Pericardium (tissue), 1 donor: ENCODE data around the gene ZIC2.

GRCh38 chr13:99080074-99081212 lies 102.6 kb upstream of the DOCK9 start:
- RRBS = no CpG with 5 or more reads among the region's 10 CpGs

- RRBS = no CpG with 5 or more reads among the region's 7 CpGs
Measured at GRCh38 chr13:99214260-99214801, 13.7 kb downstream of the UBAC2 start.

DNA sequence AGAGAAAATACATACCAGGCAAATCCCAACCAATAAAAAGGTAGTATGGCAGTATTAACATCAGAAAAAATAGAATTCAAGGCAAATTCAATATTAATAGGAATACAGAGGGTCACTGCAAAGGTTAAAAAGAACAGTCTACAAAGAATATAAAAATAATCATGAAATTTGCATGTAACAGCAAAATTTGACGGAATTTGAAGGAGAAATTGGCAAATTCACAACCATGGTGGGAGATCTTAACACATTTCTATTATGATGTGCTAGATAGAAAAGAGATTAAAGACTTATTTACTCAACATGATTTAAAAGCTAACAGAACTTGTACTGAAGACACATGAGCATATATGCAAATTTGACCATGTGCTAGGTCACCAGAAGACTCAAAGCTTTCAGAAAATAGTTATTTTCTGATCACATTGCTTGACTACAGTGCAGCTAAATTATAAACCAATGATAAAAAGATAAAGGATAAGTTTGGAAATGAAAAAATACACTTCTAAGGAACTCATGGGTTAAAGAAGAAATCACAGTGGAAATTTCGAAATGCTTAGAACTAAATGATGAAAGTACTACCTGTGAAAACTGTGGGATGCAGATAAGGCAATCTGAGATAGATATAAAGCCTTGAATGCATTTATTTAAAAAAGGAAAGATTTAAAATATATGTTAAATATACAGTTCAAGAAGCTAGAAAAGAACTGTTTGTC lies 9.2 kb downstream of the GPR183 start:
- RRBS = no CpG with 5 or more reads among the region's 2 CpGs

DNA sequence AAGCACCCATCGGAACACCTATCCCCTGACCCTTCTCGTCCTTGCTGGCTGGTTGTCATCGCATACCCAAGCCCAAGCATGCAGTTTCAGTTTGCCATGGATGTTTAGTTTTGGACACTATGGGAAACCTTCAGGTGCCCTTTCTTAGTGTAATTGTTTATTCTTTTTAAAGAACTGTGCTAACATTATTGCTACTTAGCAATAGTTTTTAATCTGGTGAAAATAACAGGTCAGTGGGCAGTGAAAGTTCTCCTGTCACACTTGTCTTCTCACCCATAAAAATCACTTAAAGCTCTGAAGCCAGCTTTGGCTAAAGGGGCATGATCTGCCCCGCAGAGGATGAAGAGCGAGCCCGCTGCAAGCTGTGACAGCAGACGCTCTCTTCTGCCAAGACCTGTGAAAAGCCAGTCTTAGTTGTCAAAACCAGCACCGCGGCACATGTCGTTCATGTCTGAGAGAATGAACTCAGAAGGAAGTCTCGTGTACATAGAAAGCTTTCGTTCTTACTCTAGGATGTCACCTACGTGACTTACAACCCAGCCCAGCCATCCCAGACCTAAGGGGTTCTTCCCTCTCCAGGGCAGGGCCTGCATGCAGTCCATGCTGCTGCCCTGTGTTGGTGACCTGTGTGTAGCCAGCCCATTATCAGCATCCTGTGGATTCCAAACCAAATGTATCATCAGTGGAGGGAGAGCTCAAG lies 73.6 kb upstream of the GPR183 start:
- RRBS = no CpG with 5 or more reads among the region's 13 CpGs

- RRBS = no CpG with 5 or more reads among the region's 6 CpGs
Measured at GRCh38 chr13:99413564-99413973, 87.7 kb upstream of the TM9SF2 start.

DNA sequence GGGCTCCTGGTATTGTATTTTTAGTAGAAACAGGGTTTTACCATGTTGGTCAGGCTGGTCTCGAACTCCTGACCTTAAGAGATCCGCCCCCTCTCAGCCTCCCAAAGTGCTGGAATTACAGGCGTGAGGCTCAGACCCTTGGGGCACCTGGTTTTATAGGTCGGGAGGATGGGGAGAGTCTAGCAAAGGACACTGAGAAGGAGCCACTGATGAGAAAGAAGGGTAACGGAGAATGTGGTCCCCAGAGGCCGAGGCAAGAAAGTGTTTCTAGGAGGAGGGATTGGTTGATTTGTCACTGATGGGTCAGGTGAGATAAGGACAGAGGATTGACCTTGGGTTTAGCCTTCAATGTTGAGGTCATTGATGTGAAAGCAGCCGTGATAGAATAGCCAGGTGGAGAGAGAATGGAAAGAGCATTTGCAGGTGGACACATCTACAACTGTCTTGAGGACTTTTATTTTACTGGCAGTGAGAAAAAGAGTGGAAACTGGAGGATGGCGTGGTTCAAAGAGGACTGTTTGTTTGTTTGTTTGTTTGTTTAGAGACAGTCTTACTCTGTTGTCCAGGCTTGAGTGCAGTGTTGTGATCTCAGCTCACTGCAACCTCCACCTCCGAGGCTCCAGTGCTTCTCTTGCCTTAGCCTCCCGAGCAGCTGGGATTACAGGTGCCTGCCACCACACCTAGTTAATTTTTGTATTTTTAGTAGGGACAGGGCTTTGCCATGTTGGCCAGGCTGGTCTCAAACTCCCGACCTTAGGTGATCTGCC lies 23.6 kb downstream of the TM9SF2 start:
- RRBS = no CpG with 5 or more reads among the region's 11 CpGs

DNA sequence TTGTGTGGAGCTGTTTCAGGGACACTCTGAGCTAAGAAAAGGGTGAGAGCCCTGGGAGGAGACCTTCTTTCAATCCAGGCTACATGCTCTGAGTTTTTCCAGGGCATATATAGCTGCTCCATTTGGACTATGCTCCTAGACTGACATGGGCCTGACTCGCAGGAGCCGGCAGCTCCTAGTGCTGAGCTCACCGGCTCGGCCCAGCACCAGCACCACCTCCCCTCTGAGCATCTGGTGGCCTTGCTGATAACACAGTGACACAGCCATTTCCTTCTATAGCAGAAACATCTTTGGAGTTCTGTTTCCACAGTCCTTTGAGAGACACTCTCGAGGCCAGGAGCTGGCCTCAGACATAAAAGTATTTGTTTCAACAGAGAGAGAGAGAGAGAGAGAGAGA lies 79.6 kb downstream of the CLYBL start:
- RRBS = no CpG with 5 or more reads among the region's 5 CpGs

- RRBS = no CpG with 5 or more reads among the region's 6 CpGs
Measured at GRCh38 chr13:99892374-99892755, 79.2 kb downstream of the ZIC5 start.

GRCh38 chr13:99925990-99927138 lies 45.2 kb downstream of the ZIC5 start:
- RRBS = 83% methylated on average over 2 of the region's 35 CpGs

DNA sequence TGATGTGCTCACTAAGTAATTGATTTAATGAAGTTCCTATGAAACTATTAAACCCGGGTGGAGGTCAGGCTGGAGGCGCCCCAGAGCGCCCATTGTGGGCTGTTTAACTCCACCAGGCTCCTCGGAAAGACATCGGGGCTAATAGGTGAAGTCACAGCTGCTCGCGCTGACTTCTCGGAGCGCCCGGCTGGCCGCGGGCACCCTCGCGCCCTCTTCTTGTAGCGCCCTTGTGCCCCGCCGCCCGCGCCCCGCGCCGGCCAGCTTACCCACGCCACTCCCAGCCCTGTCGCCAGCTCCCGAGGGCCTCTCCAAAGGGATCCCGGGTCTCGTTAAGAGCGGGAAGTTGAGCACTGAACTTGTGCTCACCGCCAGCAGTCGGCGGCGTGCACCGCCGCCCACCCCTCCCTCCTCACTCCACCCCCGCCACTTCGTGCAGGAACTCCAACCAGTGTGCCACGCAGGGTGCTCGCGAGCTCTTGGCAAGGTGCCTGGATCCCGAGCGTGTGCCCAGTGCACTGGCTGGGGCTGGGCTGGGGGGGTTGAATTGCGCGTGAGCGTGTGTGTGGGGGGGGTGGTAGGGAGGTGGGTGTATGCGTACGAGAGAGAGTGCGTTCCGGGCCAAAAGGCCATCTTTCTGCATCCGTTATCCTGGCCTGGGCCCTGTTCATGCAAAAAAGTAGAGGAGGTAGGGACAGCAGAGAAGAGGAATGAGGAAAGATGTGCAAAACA lies 14.6 kb downstream of the ZIC5 start:
- RRBS = 3% methylated on average over 18 of the region's 49 CpGs

GRCh38 chr13:99979813-99980449 lies 1.7 kb upstream of the ZIC2 start:
- RRBS = 4% methylated on average over 21 of the region's 56 CpGs

DNA sequence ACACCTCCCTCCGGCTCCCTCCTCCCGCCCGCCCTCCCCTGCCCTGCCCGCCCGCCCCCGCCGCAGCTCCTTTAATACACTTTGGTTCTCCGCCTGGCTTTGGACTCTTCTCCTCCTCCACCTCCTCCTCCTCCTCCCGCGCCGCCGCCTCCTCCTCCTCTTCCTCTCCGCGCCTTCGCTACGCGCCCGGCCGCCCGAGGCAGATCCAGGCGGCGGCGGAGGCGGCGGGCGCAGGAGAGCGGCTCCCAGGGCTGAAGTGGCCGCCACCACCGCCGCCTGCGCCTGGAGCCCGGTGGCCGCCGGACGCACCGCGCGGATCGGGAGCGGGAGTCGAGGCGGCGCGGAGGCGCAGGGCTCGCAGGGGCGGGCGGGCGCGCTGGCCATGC lies at the start of gene ZIC2:
Gene ZIC2, plus strand, starts transcription at position 102 of the 386 bp plus-strand sequence.
- RRBS = 4% methylated on average over 20 of the region's 50 CpGs

DNA sequence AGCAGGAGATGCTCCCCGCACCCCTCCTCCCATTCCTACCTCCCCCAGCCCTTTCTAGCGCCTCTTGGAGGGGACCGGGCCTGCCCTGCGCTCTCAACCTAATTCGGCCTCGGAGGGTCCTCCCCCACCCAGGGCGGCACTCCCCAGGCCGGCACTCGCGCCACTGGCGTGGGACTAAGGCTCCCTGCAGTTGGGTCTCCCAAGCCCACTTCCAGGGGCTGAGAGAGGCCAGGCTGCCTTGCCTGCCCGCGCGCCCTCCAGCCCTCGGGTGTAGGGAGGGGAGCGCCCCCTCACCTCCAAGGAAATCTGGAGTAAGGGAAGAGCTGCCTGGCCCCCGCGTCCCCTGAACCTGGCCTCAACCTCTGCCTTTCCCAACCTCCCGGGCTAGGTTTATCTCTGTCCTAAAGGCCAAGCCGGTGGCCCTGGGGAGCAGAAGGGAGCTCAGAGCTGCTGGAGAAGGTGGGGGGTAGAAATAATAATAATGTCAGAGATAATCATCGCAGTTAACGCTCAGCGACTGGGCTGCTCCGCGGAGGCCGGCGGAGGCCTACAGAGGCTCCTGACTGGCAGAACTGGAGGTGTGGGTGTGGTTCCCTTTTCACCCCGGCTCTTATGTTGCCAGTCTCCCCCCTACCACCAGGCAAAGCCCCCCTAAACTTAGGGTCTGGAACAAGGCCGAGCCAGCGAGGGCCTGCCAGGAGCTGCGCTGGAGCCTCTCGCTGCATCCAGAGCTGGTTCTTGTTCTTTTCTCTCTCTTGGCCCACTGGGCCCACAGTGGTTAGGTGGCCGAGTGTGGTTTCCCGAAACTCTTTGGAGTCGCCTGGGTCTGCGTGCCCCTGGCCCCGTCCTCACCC lies 9.6 kb downstream of the ZIC2 start:
- RRBS = 13% methylated on average over 8 of the region's 37 CpGs

DNA sequence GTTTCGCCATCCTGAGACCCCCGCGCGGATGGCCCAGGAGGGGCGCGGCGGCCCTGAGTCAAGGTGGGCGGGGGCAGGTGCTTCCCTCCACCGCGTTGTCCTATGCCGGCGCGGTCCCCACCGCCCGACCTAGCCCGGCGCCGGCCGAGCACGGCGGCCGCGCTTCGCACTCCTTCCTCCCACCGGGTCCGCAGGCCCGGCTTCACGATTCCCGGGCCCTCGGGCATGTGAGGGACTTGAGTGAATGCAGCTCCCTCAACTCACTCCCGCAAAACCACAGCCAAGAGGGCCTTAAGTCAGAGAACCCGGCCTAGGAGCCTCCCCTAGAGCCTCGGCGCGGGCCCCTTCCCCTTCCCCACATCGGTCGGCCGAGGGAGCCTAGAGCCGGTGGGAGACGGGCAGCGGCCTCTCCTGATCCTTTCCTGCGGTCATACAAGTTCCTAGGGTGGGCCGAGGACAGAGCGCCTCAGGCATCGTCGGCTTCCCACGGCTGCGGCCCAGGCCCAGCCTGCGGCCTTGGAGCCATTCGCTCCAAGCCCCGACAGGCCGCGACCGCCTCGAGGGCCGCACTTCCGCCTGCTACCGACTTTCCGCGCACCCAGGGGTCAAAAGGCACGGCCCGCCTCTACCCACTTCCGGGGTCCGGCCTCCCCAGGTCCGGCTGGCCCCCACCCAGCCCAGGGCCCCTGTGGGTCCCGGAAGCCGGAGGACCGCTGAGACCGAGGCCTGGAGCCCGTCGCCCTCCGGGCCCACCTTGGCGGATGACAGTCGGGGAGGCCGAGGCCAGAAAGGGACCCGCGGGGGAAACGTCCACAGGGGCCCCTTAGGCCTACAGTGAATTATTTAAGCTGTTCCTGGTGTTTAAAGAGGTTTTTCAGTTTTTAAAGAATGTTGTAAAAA lies 16.0 kb downstream of the ZIC2 start:
- RRBS = 27% methylated on average over 33 of the region's 78 CpGs

DNA sequence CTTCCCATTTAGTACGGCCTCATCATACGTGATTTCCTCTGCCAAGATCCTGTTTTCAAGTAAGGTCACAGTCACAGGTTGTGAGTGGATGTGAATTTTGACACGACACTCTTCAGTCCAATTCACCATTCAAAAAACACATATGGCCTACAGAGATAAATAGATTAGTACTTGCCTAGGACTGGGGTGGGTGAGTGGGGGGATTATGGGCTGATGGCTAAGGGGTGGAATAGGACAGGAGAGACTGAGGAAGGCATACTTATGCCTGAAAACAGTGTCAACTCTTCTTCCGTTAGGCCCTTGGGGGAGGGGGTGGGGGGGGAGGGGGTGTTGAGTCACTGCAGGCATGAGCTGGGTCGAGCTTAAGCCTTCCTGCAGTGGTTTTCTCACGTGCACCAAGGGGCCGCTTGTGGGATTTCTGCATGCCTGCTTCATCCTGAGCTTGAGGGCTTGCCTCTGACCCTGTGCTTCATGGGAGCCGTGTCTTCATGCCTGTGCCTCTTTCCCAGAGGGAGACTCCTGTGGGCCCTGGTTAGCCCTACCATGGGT lies 185.9 kb downstream of the PCCA start:
- RRBS = no CpG with 5 or more reads among the region's 8 CpGs

GRCh38 chr13:100325713-100326334 lies 236.9 kb downstream of the PCCA start:
- RRBS = no CpG with 5 or more reads among the region's 8 CpGs

GRCh38 chr13:100515371-100515972 lies 73.1 kb downstream of the GGACT start:
- RRBS = no CpG with 5 or more reads among the region's 21 CpGs

DNA sequence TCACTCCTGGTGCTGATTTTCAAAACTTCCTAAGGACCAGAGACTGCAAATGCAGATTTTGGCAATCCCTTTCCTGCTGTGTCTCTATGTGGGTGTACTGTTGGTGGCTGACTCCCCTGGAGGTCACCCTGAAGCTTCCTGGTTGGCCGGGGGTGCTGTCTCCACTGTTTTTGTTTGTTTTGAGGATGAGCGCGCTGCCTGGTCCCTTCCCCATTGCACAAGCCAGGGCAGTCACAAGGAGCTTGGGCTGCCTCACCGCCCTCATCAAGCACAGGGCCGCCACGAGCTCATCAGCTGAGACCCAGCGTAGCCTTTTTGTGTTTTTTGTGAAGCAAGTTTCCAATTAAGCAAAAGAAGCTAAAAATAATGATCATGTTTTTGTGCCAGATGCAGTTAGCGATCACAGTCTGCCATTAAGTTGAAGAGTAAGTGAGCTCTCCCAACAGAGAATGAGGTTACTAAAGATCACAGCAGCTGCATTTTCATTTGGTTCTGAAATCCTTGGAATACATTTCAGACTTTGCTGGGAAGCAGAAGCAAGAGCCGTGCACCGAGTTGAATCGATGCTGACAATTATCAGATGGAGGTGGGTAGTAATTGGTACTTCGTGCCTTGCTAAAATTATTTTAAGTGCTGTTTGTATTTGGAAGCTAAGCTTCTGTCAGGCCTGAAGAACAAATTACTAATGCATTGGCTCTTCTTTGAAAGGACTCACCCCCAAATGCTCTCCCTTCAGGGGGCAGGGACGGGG lies 57.8 kb downstream of the GGACT start:
- RRBS = no CpG with 5 or more reads among the region's 13 CpGs

GRCh38 chr13:100603964-100604735 lies 15.6 kb upstream of the GGACT start:
- RRBS = no CpG with 5 or more reads among the region's 6 CpGs

GRCh38 chr13:100610172-100610860 lies 21.7 kb upstream of the GGACT start:
- RRBS = no CpG with 5 or more reads among the region's 8 CpGs